Epithelial cell of esophagus (primary cell): ENCODE measurements around a stretch of chr16.

GRCh38 chr16:84739641-84740106 lies 39.9 kb downstream of the USP10 start:
- RRBS, result no CpG with 5 or more reads among the region's 5 CpGs

DNA sequence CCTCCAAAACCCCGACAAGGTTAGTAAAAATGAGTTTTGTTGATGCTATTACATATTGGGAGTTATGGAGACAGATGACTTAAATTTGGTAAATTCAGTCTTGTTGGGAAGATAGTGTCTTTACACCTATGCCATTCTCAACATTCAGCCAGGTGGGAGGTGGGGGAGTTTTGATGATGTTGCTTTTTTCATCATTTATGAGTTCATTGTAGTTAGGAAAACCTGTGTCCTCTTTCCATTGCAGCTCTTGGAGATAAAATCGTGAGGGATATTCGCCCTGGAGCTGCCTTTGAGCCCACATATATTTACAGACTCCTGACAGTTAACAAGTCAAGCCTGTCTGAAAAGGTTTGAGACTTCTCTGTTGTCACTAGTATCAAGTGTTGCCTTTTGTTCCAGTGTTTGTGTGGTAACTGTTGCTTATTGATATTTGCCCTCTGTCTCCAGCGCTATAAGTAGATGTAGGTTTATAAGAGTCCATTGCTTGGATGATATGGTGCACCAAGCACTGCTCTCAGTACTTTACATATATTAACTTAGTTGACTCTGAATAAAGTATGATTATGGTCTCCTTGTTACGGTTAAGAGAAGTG lies 59.8 kb upstream of the CRISPLD2 start:
- RRBS, result no CpG with 5 or more reads among the region's 5 CpGs

DNA sequence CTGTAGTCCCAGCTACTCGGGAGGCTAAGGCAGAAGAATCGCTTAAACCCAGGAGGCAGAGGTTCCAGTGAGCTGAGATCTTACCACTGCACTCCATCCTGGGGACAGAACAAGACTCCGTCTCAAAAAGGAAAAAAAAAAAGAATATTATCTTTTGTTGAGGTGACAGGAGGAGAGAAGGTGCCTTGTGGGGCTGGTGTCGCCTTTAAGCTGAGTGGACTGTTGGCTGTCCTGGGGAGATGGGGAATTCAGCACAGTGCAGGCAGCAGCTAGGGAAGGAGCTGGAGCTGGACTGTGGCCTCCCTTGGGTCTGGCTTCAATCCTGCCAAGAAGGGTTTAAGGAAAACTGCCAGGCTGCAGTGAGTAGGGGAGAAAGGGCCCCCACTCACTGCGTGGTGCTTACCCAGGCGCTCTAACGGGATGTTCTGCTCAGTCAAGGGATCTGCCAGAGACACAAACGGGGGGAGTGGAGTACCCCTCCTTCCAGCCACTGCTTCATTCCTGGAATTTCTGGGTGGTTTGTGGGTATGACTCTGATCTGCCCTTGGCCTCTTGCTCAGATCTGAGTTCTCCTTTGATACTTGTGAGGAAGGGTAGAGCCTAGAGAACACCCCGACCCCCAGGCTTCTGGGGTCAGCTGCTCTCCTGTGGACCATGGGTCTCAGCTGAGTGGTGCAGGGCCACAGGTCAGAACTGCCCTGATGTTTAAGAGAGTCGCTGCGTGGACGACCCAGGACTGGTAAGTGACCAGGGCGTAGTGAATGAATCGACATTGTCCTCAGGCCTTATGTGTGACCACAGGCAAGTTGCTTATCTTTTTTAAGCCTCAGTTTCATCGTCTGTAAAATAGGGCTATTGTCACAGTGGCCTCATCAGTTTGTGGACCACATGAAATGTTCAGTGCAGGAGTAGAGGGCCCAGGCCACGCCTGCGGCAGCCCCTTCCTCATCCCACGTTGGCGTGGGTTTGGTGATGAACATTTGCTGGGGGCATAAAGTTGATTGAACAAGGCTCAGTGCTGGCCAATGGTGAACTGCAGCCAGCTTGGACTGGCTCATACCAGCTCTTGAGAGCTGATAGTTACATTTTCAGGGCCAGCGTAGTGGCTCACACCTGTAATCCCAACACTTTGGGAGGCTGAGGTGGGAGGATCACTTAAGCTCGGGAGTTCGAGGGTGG lies 9.6 kb downstream of the CRISPLD2 start:
- RRBS, result no CpG with 5 or more reads among the region's 22 CpGs

DNA sequence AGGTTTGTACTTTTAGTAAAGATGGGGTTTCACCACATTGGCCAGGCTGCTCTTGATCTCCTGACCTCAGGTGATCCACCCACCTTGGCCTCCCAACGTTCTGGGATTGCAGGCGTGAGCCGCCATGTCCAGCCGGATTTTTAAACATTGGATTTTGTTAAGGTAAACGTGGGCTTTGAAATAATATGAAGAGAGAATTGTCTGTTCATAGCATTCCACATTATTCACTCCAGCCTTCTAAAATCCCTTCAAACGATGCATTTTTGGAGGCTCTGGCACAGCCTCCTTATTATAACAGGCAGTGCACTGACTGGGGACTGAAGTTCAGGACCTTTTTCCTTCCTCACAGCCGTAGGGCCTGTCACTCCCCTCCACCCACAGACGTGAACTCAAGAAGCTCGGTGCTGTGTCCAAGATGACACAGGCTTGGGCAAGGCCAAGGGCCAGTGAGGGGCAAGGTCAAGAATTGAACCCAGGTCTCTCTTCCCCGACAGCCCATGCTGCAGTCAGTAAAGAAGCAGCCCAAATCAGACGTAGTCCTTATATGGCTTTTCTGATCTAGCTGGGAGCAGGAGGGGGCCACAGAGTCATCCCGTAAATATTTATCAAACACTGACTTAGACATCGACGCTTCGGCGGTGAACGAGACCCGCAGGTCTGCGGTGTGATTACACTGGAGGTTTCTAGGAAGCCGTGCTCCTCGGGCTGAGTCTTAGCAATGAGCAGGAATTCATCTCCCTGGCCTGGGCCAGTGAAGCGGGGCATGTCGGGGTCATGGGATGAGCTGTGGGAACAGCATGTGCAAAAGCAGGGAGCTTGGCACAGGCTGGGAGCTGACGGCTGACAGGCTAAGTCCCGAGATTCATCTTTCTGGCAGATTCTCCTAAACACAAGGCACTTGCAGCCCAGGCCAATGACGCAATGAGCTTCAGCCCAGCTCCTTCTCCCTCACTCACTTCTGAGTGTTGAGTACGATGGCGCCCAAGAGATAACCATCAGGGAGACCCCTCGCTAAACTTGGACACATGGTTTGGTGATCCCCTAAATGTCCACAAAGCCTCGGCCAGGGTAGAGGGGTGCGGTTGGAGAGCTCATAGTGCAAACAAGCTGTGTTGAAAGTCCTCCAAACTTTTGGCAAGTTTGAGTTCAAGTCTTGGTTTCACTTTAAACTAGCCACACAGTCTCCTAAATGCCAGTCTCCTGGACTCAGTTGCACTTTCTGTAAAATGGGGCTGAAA lies 12.5 kb downstream of the CRISPLD2 start:
- RRBS, result no CpG with 5 or more reads among the region's 31 CpGs

DNA sequence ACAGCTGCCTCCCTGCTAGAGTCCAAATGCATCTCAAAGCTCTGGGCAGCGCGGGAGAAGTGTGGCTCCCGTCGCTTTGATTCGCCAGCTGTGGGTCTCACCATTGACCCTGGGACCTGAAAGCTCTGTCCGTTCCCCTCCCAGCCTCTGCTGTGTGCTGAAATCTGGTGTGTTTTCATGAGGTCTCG lies 13.2 kb downstream of the CRISPLD2 start:
- RRBS, result no CpG with 5 or more reads among the region's 7 CpGs

DNA sequence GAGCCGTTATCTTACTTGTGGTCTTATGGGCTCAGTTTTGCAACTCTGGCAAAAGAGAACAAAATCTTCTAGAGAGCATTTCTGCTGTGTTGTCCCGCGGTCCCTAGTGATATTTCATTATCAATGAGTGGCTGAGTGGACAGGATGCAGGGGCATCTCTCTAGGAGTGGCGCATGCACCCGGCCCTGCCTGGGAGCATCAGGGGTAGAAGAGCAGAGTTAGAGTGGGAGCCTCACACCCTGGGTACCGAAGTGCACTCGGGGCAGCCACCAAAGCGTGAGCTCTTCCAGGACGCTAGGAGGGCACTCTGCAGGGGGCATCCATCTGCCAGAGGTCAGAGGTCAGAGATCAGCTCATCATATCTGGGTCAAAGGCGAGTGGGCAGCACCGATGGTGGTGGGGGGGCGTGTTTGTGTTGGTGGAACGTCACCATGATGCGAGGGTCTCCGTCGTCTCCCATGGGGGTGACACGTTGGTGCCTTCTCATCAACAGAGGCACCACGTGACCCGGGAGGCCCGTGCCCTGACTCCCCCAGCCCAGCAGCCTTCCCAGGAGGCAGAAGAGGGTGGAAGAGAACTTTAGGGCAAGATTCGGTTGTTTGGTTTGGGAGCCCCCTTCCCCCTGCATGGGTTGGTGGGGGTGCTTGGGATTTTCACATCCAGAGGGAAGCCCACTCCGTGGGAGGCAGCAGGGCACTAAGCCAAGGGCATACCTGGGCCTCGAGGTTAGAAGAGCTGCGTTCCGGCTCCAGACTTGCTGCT lies 13.7 kb downstream of the CRISPLD2 start:
- RRBS, result no CpG with 5 or more reads among the region's 25 CpGs

DNA sequence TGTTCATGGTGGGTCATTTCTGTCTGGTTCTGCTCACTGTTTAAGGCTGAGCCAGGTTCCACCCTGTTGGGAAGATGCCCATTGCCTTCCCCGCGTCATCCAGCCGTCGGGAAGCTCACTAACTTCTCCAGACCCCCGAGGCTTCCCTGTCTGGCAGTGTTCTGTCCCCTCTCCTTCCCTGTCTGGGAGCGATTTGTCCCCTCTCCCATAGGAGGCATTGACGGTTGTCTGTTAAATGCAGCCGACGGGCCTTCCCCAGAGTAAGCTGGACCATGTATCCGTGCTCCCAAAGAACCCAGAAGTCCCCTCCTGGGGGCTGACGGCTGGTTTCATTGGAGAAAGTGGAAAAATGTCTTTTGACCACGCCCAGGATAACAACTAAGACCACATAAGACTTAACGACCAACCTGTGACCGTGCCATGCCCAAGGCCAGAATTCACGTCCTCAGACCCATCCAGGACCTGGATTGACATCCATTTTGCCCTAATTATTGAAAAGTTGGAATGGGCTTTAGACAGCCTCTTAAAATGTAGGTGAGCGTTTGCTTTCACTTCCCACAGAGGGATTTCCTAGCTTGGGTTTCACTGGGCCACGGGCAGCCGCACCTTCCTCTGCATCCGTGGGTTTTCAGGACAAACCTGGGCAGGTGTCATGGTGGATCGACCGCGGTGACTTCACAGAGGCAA lies 27.0 kb downstream of the CRISPLD2 start:
- RRBS, result no CpG with 5 or more reads among the region's 22 CpGs

- RRBS, result no CpG with 5 or more reads among the region's 21 CpGs
These were observed 87.7 kb downstream of the CRISPLD2 start for GRCh38 chr16:84907361-84908083.

DNA sequence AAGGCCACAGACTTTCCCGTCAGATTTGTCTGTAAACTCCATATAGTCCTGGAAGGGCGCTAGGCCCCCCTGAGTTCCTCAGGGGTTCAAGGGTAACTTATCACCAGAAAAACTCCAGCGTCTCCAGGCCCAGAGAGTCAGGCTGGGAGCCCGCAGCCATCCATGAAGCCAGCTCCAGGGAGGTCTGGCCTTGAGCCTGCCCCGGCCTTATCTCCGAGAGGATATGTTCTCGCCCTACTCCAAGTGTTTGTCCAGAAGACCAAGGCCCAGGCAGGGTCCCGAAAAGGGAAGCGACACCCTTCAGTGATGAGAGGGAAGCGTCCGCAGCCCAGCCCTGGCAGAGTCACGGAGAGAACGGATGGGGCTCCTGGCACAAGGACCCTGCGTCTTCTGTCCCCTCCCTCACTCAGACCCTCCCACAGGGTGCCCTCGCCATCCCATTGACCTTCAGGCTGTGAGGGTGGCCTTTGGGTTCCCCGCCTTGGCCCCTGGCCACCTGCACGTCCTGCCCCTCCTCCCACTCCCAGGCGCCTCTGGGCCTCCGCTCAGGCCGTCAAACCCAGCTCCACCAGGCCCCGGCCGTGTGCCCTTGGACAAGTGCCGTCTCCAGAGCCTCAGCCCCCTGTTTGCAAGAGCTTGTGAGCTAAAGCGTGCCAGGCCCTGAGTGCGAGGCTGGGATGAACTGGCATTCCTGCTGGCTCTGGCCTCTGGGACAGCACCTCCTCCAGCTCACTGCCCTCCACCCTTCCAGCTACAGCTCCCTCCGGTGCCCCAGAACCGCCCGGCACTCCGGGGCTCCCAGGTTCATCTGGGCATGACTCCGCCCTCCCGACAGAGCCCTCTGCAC lies 83.5 kb downstream of the ZDHHC7 start:
- RRBS, result no CpG with 5 or more reads among the region's 31 CpGs

GRCh38 chr16:84952175-84953287 lies 58.8 kb downstream of the ZDHHC7 start:
- RRBS, result no CpG with 5 or more reads among the region's 17 CpGs

DNA sequence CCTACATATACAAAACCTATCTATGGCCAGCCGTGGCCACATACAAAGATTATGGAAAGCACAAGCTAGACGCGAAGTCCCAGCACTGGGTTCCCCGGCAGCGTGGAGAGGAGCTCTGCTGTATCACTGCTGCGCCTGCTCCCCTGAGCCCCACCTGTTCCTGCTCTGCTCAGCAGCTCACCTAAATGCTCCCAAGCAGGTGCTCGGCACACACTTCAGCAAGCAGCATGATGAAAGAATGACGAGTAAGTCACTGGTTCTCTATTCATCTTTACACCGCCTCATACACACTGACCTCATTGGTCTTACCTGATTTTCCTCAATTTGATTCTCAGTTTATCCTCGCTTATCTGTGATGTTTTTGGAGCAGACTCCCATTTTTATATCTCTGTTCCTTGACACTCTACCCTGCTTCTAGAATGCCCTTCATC lies 20.5 kb downstream of the ZDHHC7 start:
- RRBS, result no CpG with 5 or more reads among the region's 10 CpGs

DNA sequence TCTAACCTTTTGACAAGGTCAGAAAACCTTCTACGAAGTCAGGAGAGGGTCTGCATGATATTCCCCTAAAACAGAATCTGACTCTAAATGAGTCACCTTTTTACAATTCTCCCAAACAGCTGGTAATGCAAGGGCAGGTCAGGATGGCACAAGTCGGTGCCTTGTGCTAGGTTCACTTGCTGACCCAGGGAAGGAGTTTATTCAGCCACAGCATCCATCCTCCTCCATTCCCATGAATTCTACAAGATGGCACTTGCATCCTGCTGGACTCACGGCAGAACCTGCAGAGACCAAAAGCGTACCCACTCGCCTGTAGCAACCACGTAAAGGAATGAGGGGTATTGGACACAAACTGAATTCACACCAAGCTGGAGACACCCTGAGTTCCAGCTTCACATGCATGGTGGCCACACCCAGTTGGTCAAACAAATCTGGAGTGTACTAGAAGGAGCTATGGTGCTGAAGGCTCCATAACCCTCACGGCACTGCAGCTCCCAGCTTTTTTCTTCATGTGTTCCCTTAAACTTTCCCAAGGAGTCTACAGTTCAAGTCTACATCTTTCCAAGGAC lies 1.5 kb upstream of the KIAA0513 start:
- RRBS, result no CpG with 5 or more reads among the region's 7 CpGs

- RRBS, result no CpG with 5 or more reads among the region's 11 CpGs
These were observed 47.2 kb upstream of the CIBAR2 start for GRCh38 chr16:85159329-85159966.

- RRBS, result 62% methylated on average over 6 of the region's 27 CpGs
These were observed 179.2 kb upstream of the CIBAR2 start for GRCh38 chr16:85291162-85292164.

- RRBS, result 89% methylated on average over 3 of the region's 6 CpGs
These were observed 183.5 kb upstream of the CIBAR2 start for GRCh38 chr16:85295844-85296096.

GRCh38 chr16:85328080-85329186 lies 216.2 kb upstream of the CIBAR2 start:
- RRBS, result 37% methylated on average over 6 of the region's 36 CpGs

- RRBS, result no CpG with 5 or more reads among the region's 12 CpGs
These were observed 216.6 kb upstream of the GSE1 start for GRCh38 chr16:85396591-85396928.

GRCh38 chr16:85432974-85433979 lies 179.8 kb upstream of the GSE1 start:
- RRBS, result no CpG with 5 or more reads among the region's 6 CpGs

DNA sequence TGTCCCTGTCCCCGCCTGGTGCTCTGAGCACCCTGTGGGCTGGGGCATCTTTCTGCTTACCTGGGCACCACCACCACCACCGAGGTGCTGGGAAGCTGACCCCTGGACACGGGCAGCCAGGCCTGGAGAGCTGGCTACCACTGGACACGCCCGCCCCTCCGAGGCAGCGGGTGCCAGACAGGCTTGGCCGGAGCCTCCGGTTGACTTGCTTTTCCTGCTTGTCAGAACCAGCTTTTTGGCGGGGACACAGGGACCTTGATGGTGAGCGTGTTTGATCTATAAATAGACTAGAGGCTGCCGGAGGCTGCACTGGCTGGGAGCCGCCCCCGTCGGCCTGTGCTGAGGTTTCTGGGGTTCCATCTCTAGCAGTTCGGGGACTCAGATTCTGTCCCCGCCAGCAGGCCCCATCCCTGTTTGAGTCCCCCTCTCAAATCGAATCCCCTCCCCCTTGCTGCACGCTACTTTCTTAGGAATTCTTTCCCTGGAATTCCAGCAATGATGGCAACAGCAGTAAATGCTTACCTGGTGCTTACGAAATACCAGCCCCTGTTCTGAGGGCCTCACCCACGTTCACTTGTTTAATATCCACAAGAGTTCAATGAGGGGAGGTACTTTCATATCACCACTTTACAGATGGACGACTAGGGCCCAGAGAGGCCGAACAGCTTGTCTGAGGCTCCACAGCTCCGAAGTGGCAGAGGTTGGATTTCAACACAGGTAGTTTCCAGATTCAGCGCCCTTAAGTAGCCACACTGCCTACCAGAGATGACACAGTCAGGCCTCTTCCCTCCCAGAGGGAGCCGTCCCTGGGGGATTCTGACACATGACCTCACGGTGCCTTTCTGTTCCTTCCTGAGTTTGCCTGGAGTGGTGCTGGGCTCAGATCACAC lies 120.9 kb upstream of the GSE1 start:
- RRBS, result no CpG with 5 or more reads among the region's 27 CpGs

GRCh38 chr16:85553946-85554505 lies 59.1 kb upstream of the GSE1 start:
- RRBS, result 6% methylated on average over 2 of the region's 22 CpGs